Right ventricle myocardium (tissue), 1 donor: ENCODE measurements around the gene RAB38.

DNA sequence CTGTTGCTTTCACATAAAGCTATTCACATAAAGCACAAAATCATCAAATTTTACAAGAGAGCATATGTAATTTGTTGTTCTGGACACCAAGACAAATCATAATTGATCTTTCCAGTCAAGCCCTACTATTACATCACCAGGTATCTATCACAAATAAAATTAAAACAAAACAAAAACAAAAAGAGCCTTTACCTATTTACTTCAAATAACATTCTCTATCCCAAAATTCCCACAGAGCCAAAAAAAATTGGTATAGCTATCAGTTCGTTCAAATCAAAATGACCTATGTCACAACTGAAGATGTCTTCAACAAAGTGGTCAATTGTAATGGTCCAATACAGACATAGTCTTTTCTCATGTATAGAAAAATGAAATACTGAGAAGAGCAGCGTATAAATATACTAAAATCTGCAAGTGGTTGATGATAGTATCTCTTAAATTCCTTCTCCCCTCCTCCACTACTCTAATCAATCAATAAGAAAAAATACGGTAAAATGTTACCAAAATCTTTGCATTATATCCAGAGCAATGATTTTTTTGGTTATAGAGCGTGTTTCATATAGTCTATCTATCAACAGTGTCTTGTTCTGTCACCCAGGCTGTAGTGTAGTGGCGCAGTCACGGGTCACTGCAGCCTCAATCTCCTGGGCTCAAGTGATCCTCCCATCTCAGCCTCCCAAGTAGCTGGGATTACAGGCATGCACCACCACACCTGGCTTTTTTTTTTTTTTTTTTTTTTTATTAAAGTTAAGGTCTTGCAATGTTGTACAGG lies 105.5 kb downstream of the PICALM start:
- PRO-cap, 2 experiments: no peak in any of the 2 experiments

DNA sequence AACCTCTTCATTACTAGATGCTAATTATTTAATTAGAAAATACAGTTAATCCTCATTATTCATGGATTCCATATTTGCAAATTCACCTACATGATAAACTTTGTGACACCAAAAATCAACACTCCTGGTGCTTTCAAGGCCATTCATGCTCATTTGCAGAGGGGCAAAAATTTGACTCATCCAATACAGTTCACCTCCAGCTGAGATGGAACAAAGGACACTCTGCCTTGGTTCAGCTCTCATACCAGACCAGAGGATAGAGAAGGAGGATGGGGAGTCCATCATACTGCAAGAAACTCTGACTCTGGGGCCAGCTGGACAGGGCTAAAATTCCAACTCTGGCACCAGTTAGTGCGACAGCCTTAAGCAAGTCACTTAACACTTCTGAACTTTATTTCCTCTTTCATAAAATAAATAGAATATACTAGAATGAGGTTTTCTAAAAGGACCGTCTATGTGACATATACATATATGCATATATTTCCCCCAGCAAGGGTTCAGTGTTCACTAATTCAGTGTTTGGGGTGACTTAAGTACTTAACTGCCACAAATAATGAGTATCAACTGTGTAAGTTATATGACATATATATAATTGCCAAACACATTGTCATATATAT lies 88.8 kb downstream of the PICALM start:
- PRO-cap, 2 experiments: no peak in any of the 2 experiments

GRCh38 chr11:86022911-86023671 lies 45.8 kb downstream of the PICALM start:
- PRO-cap, 2 experiments: no peak in any of the 2 experiments

- PRO-cap, 2 experiments: no peak in any of the 2 experiments
These were observed 17.0 kb downstream of the PICALM start for GRCh38 chr11:86051583-86052670.

GRCh38 chr11:86067993-86068606 lies 784 bp downstream of the PICALM start:
- PRO-cap, 2 experiments: peak in 1 of 2 experiments; most common plus-strand start chr11:86068591 (in 1); most common minus-strand start chr11:86068298 (in 1)

DNA sequence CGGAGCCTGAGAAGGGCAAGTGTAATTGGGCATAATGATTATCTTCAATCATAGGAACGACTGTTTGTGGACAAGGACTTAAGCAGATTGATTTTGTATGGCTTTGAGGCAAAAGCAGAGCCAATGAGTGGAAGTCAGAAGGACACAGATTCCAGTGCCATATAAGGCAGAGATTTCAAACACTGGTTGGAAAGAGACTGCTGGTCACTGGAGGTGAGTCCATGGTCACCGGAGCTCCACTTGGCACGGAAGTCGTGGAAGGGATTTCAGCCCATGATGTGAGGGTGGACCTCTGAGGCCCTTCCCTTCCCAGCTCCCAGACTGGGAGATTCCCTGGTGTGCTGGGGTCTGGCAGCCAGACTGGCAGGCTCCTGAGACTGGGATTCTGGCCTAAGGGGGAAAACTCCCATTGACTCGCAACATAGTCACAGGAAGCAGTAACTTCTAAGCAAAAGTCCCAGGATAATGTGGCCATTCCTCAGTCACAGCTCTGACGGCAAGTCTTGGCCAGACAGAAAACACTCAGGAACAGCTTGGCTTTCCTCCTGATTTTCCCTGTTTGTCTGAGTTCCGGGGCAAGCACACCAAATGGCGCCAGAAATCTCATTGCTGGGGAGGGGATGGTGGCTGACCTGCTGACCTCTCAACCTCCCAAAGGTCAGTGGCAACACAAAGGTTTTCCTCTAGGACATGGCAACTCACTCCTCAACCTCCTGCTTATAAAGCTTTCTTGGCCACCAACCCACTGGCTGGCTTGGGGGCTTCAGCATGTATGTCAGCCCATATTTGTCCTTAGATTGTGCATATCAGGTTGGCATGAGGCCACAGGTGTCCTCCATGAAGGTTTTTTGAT lies 99.4 kb downstream of the CCDC81 start:
- PRO-cap, 2 experiments: no peak in any of the 2 experiments

GRCh38 chr11:86511062-86511681 lies 136.5 kb downstream of the CCDC81 start:
- PRO-cap, 2 experiments: no peak in any of the 2 experiments

GRCh38 chr11:86553309-86553707 lies 178.6 kb downstream of the CCDC81 start:
- PRO-cap, 2 experiments: no peak in any of the 2 experiments

DNA sequence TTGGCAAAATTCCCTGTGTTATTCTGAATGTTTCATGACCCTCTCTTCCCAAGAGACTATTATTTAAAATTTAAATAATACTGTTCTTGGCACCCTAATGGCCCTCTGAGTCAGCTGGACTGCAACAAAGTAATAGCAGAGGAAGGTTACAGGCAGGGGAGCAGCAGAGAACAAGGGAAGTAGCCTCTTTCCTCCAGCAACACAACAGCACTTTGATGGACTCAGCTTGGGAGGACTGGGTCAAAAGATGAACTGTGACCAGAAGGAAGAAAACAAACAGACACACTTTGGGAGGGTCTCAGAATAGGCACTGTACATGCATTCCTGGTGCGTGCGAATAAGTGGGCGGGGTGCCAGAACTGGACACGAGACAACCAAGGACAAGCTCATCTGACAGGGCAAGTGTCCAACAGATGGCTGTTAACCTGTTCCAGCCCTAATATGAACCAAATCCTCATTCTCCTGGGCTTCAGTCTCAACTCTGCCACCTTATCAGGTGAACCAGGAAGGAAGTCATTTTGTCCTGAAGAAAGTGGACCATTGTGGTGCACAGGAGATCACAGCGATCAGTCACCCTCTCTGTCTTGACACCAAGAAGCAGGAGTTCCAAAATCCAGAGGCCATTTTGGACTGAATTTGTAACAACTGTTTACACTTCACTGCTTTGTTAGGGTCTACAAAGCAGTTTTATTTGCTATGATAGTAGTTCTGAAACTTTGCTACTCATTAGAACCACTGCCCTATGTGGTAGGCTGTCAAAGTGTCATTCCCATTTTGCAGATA lies 203.6 kb downstream of the CCDC81 start:
- PRO-cap, 2 experiments: no peak in any of the 2 experiments

- PRO-cap, 2 experiments: no peak in any of the 2 experiments
These were observed 203.1 kb upstream of the PRSS23 start for GRCh38 chr11:86597102-86597786.

- PRO-cap, 2 experiments: no peak in any of the 2 experiments
These were observed 2.3 kb downstream of the PRSS23 start for GRCh38 chr11:86802389-86803197.

GRCh38 chr11:86940500-86941047 lies 14.6 kb downstream of the FZD4 start:
- PRO-cap, 2 experiments: no peak in any of the 2 experiments

GRCh38 chr11:88174447-88175803 lies at the start of gene RAB38:
TSS of gene RAB38 (minus strand) at chr11:88175443.
- PRO-cap, 2 experiments: peak in 1 of 2 experiments; most common plus-strand start chr11:88174867 (in 1); most common minus-strand start chr11:88174771 (in 1)

- PRO-cap, 2 experiments: no peak in any of the 2 experiments
These were observed 116.6 kb downstream of the TYR start for GRCh38 chr11:89294153-89294737.

DNA sequence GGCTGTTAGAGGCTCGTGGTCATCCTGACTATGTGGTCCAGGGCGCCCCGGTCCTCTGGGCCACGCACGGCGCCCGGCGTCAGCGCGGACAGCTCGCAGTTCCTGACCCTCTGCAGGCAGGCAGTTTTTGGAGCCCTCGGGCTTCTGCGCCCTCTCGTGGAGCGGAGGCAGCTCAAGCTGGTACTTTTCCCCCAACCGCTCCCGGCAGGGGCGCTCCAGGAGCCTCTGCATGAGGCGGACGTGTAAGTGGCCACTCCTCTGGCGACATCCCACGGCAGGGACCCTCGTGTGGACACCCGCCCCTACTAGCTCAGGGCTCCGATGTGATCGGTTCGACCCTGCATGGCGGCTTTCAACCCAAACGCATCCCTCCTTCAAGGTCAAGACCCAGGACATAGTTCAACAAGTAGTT lies 21.5 kb downstream of the TRIM49C start:
- PRO-cap, 2 experiments: no peak in any of the 2 experiments

- PRO-cap, 2 experiments: no peak in any of the 2 experiments
These were observed 9.6 kb downstream of the UBTFL1 start for GRCh38 chr11:90095309-90095854.

DNA sequence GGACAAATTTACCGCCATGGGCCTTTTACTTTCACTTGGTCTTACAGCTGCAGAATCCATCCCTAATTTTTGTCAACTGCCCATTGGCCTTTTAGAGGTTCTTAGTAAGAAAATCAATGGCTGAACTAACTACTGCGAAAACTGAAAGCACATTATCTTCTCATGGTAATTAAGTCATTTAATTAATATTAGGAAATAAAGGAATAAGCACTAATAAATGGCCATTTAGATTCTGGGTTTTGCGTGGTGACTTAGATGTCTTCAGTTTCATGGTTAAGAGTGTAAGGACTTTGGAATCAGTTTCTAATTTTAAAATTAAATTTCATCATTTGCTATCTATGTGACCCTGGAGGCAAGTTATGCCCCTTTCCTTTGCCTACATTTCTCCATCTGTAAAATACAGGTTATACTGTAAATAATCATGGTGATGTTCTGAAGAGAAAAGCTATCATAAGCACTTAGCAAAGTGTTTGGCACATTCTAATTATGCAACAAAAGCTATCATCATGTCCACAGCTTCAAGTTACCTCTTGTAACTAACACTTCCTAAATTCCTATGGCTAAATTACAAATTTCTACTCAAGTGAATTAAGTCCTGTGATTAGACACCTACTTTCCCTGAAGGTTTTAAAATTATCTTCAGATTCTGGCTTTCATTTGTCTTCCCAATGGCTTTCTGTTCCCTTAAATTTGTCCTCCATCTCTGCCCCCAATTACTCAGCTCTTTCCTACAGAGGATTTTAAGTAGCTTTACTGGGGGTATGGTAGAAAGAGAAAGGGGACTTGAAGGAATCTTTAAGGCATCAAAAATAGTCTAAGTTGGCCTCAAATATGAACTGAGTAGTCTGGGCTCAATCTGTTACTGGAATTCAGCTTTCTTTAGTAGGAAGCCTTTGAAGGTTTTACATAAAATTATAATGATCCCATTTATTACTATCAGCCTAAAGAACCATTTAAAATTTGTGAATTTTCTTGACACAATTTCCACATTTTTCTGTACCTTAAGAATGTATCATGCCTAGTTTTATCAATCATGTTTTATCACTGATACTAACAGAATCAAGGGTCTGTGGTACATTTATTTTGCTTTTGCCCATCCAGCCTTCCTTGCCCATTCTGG lies 26.3 kb downstream of the CHORDC1 start:
- PRO-cap, 2 experiments: no peak in any of the 2 experiments

GRCh38 chr11:90208960-90209618 lies 13.8 kb downstream of the CHORDC1 start:
- PRO-cap, 2 experiments: no peak in any of the 2 experiments

- PRO-cap, 2 experiments: no peak in any of the 2 experiments
These were observed 90.3 kb downstream of the DEUP1 start for GRCh38 chr11:93420773-93421247.

- PRO-cap, 2 experiments: peak in 2 of 2 experiments; most common plus-strand start chr11:93542548 (in 1); most common minus-strand start chr11:93542270 (in 1)
These were observed 1.1 kb downstream of the SMCO4 start for GRCh38 chr11:93541953-93542724.